Fibroblast of villous mesenchyme (primary cell): ENCODE results near the genes KCNJ4, JOSD1, NPTXR and APOBEC3F.

GRCh38 chr22:38446005-38446491 lies 9.0 kb downstream of the KCNJ4 start:
- CAGE, long polyA plus RNA: no peak

- CAGE, long polyA plus RNA: no peak
Measured at GRCh38 chr22:38454332-38455216, at the start of gene KCNJ4. Gene KCNJ4 (minus strand): TSS chr22:38455199.

- CAGE, long polyA plus RNA: no peak
Measured at GRCh38 chr22:38482595-38483180, 14.8 kb downstream of the KDELR3 start.

- CAGE, long polyA plus RNA: no peak
Measured at GRCh38 chr22:38484683-38484967, 16.7 kb downstream of the KDELR3 start.

- CAGE, long polyA plus RNA: no peak
Measured at GRCh38 chr22:38490862-38492024, 14.9 kb downstream of the DDX17 start.

- CAGE, long polyA plus RNA: no peak
Measured at GRCh38 chr22:38657168-38657597, 745 bp downstream of the CBY1 start.

DNA sequence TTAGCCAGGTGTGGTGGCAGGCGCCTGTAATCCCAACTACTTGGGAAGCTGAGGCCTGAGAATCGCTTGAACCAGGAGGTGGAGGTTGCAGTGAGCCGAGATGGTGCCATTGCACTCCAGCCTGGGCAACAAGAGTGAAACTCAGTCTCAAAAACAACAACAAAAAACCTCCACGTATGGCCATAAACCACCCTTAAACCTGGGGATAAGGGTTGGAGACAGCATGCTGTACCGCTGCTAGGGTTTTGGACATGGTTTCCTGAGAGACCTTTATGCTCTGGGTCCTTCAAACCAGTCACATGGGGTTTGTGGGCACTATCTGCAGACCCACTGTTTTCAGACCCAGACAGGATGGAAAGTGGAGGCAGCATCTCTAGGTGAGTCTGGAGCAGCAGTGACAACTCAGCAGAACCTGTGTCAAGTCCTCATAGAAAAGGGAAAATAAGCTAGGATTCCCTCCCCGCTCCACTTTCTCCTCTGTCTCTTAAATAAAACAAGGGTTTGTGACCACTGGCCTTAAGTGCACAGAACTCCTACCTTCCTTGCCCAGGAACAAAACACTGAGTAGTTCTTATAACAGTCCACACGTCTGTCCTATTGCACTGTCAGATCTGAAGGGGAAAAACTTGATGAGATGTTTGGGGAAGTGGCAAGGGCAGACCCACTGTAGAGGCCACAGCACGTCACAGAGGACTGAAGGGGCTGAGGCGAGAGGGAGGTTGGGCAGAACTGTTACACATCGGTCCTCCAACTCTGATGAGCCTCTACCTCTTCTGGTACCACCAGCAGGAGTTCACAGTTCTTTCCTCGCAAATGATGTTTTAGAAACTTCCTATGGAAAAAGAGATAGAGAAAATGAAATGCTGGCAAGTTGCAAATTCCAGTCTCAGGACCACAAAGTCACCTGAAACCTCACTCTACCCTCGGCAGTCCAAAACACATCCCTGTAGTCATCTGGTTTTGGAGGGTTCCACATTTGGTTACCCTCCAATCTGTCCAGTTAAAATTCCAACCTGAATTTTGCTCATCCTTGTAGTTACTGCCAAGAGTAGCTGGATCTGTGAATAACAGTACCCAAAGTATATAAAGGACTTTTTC lies 5.8 kb downstream of the TOMM22 start:
- CAGE, long polyA plus RNA: no peak

GRCh38 chr22:38693777-38694460 lies 6.8 kb downstream of the JOSD1 start:
- CAGE, long polyA plus RNA: no peak

DNA sequence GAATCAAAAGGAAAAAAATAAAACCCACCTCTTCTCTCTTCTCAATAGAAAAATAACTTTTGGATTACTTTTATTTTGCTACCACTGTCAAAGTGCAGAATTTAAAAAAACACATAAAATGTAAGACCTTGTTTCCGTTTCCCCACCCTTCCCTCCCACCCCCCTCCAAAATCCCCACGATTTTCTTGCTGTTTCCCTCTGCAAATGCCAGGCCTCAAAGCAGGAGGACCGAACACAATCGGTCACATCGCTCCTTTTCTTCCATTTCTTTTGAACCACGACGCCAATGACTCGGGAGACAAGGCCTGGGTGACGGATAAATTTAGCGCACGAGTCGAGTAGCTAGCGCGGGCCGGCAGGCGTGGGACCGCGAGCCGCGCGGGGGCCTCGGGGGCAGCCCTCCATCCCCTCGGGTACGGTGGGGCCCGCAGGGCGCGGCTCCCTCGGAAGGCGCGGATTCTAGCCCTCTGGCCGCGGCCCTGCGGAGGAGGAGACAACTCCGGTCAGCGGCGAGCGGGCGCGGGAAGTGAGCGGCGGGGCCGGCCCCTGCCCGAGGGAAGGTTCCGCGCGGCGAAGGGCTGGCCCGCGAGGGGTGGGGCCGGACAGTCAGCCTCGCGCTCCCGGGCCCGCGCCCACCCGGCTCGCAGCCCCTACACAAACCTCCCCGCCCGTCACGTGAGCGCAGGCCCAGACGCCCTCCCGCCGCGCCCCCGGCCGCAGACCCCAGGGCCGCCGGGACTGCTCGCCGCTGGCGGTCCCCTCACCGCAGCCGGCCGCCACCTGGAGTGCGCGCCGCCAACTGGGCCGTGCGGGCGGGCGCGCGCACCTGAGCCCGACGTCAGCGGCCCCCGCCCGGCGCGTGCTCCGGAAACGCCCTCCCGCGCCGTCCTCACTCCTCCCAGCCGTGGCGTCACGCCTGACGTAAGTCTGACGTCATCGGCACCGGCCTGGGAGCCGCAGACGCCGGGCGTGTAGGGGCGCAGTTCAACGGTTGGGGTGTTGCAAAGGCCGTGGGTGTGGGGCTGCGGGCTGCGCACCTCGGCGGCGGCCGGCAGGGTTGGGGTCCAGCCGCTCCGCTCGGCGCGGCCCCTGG lies at the start of gene JOSD1:
JOSD1 (minus strand) TSS at position 804 of the 1,093 bp plus-strand sequence.
- CAGE, long polyA plus RNA: no peak

DNA sequence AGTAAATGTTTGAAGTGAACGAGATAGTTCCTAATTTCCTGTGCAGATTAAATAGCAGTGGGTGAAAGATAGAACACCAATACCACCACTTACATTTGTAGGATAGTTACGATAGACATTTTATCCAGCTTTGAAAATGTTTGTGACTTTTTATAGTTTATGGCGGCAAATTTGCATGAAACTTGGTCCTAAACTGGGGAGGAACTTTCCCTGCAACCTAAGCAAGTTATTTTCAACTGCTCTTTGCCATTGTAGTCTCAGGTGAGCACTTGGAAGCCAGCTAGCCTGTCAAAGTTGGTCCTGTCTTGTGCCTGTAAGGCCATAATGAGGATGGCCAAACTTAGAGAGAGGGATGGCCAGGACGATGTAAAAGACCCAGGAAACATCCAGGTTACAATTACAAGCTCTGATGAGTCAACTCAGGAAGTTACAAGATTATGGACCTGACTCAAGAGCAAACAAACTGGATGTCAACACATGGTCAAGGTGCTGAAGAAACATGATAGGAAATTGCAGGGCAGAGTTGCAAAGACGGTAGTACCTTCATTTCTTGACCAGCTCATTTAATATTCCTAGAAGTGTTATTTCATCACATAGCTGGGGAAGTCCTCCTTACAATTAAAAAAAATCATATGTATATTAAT lies 1.5 kb downstream of the GTPBP1 start:
- CAGE, long polyA plus RNA: no peak

GRCh38 chr22:38728733-38729851 lies 23.3 kb downstream of the GTPBP1 start:
- CAGE, long polyA plus RNA: no peak

DNA sequence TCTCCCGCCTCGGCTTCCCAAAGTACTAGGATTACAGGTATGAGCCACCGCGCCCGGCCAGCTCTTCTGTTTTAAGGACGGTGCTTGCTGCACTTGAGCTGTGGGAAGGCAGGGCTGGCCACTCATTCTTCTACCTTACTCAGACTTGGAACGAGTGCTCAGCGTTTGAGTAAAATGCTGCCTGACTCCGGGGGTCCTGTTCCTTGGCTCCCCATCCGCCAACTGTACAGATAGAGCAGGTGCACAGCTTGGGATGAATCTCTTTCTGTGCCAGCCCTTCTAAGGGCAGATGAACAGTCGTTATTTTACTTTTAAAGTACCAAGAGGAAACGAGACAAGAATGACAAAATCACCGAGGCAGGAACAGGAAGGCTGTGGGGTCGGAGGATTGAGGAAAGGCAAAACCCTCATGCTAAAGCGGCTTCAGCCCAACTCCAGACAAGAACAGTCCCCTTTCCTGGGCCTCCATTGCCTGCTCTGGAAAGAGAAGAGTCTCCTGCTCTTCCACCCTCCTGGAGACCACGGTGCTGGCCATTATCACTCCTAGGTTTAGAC lies 978 bp upstream of the SUN2 start:
- CAGE, long polyA plus RNA: no peak

- CAGE, long polyA plus RNA: no peak
Measured at GRCh38 chr22:38843967-38844704, at the start of gene NPTXR. Gene NPTXR (minus strand): TSS chr22:38844028.

DNA sequence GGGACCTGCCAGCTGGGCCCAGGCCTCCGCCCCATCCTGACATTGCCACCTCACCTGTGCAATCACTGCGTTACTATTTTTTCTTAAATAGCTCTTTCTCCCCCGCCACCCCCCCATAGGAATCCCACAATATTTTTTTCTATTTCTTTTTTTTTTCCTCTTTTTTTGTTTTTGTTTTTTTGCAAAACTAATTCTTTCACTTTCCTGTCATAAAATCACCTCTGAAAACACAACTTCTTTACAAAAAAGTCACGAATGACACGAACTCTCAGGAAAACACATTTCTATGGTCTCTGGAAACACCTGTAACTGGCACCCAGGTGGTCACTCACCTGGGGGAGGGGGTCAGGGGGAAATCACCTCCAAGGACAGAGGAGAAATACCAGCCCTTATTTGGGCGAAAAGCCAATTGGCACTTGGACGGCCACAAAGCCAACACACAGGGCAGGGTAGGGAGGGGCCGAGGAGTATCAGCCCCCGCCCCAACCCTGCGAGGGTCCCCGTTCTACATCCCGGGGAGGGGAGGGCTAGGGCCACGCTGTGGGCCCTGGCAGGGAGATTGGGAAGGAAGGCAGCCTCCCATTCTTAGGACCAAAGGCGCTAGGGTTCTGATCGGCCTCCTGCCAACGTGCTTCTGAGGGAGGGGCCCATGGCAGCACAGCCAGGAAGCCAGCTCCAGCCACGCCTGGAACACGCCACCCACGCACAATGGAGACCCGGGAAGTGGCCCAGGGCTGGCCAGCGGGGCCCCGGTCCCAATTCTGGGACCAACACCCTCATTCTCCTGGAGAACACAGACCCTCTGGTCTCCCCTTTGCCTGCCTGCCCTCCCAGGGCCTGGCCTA lies 7.7 kb downstream of the CBX6 start:
- CAGE, long polyA plus RNA: no peak

GRCh38 chr22:38941554-38942191 lies 15.7 kb upstream of the APOBEC3A start:
- CAGE, long polyA plus RNA: no peak

DNA sequence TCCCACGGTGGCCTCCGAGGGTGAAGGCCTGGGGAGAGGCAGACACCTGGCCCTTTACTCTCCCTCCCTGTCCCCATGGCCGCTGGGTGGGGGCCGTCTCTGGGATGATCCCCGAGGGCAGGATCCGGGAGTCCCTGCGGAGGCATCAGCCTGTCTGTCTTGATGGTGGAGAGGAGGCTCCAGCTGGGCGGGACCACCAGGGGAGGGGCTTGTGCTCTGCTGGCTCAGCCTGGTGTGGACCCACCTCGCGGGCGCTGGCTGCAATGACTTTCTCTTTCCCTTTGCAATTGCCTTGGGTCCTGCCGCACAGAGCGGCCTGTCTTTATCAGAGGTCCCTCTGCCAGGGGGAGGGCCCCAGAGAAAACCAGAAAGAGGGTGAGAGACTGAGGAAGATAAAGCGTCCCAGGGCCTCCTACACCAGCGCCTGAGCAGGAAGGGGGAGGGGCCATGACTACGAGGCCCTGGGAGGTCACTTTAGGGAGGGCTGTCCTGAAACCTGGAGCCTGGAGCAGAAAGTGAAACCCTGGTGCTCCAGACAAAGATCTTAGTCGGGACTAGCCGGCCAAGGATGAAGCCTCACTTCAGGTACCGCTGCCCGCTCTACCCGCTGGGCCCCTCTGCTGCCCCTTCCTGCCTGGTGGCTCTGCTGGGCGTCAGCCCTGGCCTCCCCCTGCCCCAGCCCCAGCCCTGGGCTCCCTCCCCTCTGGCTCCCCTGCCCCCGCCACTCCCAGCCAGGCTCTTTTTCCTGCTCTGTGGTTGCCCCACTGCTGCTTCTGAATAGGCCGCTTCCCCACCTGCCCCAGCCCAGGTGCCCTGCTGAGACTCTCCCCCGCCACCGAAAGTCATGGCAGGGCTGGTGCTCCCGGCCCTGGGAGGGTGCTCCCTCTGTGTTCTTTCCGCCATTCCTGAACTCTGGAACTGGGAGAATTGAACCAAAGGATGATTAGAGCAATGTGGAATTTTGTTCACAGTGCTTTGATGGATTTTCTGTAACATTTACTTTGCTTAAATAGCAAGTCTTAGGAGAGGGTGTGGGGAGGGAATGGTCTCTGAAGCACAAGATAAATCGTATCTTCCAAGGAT lies at the start of gene APOBEC3F:
APOBEC3F (plus strand) TSS at position 472 of the 1,083 bp plus-strand sequence.
- CAGE, long polyA plus RNA: no peak

GRCh38 chr22:39177827-39178240 lies 25.4 kb upstream of the CBX7 start:
- CAGE, long polyA plus RNA: no peak

GRCh38 chr22:39241386-39241902 lies 3.3 kb downstream of the PDGFB start:
- CAGE, long polyA plus RNA: no peak

GRCh38 chr22:39292428-39293264 lies 26.8 kb downstream of the RPL3 start:
- CAGE, long polyA plus RNA: no peak

GRCh38 chr22:39311933-39312697 lies 7.3 kb downstream of the RPL3 start:
- CAGE, long polyA plus RNA: no peak